Ovary (tissue), 7 donors: ENCODE measurements around a stretch of chr16.

DNA sequence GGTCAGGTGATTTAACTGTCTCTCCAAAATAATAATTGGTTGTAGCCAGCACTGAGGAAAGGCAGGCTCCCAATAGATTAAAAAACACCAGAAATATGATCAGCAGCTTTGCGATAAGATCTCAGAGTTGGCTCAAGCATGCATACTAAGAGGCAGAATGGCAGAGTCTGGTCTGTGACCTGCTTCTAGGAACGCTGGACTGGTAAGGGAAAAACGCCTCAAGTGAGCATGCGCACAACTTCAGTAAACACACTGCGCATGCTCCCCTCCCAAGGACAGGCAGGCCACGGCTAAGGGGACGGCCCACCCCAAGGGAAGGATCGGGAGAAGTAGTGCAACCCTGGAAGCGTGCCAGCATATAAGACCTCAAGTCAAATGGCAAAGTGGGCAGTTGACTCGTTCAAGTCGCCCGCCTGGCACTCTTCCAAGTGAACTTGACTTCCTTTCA lies 22.3 kb upstream of the PRM1 start:
- PRO-cap, 7 experiments = no peak in any of the 7 experiments
- RAMPAGE, long total RNA, 2 experiments = no peak in any of the 2 experiments

DNA sequence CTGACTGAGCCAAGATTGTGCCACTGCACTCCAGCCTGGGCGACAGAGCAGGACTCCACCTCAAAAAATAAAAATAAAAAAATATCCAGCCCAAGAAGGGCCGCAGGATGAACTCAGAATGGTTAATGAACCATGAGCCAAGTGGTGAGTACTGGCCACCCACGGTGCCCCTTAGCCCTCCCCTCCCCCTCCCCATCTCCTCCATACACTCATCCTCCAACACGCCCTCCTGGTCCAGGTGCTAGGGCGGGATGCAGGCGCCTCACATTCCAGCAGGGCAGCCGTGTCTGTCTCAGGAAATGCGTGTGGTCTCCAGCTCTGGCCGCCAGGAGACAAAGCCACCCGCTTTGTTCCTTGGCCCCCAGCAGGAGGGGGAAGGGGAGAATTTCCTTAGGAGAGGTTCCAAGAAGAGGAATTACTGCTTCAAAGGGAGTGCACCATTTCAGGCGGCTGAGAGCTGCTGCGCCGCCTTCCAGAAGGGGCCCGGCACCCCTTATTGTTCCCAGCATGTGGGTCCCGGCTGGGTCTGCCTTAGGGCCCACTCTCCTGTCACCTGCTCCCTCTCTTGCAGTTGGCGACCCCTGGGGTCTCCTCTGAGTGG lies 29.8 kb upstream of the RMI2 start:
- PRO-cap, 7 experiments = no peak in any of the 7 experiments
- RAMPAGE, long total RNA, 2 experiments = no peak in any of the 2 experiments

- PRO-cap, 7 experiments = no peak in any of the 7 experiments
- RAMPAGE, long total RNA, 2 experiments = no peak in any of the 2 experiments
Observed at GRCh38 chr16:11357563-11358144, 12.4 kb downstream of the RMI2 start.

GRCh38 chr16:11540868-11541231 lies 13.8 kb upstream of the ENSG00000188897 start:
- PRO-cap, 7 experiments = no peak in any of the 7 experiments
- RAMPAGE, long total RNA, 2 experiments = no peak in any of the 2 experiments

DNA sequence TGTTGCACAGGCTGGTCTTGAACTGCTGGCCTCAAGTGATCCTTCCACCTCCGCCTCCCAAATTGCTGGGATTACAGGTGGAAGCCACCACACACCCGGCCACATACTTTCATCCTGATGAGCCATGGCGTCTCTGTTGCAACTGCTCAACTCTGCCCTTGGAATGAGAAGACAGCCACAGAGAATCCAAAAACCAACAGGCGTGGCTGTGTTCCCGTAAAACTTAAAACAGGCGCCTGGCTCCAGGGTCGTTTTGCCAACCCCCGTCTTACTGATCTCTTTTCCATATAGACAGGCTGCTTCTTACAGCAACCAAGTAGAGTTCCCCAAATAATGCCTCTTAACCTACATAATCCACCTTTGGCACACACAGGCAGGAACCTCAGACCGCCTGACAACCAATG lies 23.7 kb upstream of the ENSG00000188897 start:
- PRO-cap, 7 experiments = no peak in any of the 7 experiments
- RAMPAGE, long total RNA, 2 experiments = no peak in any of the 2 experiments

GRCh38 chr16:11604577-11605449 lies 18.1 kb upstream of the LITAF start:
- PRO-cap, 7 experiments = peak in 6 of 7 experiments; most common plus-strand start chr16:11604908 (in 4); most common minus-strand start chr16:11604870 (in 4)
- RAMPAGE, long total RNA, 2 experiments = no peak in any of the 2 experiments

DNA sequence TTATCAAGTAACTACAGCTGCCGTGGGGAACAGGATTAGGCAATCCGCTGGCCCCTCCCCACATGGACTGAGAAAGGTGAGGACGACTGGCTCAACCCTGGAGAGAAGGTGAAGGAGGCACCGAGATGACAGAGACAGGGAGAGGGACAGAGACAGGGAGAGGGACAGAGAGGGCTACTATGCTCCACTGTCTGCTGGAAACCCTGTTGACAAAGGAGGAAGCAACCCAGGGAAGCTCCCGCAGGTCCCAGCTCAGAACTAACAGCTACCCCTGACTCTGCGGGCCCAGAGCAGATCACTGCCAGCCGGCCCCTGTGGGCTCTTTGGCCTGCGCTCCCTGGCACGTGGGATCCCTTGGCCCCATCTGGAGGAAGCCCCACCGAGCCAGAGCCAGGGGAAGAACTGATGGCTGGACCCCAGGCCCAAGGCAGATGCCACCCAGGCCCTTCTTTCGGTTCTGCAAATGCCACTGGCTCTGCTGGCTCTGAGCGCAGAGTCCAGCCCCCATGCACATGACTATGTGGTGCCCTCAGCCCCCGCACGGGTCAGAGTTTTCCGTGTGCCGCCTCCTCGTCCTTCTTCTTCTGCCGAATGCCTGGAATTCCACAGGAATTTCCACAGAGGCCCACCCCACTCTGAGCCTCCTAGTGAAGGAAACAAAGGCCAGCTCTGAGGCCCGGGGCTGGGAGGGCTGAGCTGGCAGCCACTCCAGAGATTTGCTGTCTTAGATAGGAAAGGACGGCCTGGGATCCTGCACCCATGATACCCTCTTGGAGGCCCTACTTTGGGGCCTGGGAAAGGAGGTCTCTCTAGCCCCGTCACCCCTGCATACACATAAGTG lies 35.8 kb upstream of the SNN start:
- PRO-cap, 7 experiments = peak in 7 of 7 experiments; most common plus-strand start position 548 of the sequence (in 3); most common minus-strand start position 459 of the sequence (in 7)
- RAMPAGE, long total RNA, 2 experiments = no peak in any of the 2 experiments

DNA sequence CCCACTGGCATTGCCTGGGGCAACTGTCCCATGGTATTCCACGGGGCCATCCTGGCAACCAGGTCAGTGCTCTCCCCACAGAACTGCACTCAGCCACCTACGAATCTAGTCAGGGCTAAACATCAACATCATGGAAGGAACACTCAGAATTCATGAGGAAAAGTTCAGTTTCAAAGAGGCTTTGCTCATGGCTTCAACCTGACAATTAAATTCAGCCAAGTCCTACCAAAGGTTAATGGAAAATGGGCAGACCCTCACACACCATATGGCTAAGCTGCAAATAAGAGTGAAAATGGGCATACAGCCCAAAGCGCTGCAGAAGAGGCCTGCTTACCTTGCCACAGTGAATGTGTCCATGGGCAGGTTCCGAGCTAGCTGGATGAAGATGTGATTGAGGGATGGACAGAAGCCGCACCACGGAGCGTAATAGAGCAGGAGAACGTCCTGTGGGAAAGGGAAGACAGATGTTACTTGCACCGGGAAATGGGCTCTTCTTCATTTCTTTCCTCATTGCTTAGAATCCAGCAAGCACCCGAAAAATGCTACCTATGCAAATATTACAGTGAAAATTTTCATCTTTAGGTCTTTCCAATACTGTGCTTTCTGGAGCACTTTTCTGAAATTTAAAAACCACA lies 19.4 kb downstream of the SNN start:
- PRO-cap, 7 experiments = no peak in any of the 7 experiments
- RAMPAGE, long total RNA, 2 experiments = start-site peak on the minus strand in 1 of 2 experiments, centred at position 519 of the sequence, 5 reads per replicate

GRCh38 chr16:11688993-11689627 lies 20.9 kb downstream of the SNN start:
- PRO-cap, 7 experiments = no peak in any of the 7 experiments
- RAMPAGE, long total RNA, 2 experiments = no peak in any of the 2 experiments

- PRO-cap, 7 experiments = no peak in any of the 7 experiments
- RAMPAGE, long total RNA, 2 experiments = no peak in any of the 2 experiments
Observed at GRCh38 chr16:11719498-11720315, 22.9 kb downstream of the TXNDC11 start.

GRCh38 chr16:11768192-11768638 lies 25.6 kb upstream of the TXNDC11 start:
- PRO-cap, 7 experiments = no peak in any of the 7 experiments
- RAMPAGE, long total RNA, 2 experiments = no peak in any of the 2 experiments

DNA sequence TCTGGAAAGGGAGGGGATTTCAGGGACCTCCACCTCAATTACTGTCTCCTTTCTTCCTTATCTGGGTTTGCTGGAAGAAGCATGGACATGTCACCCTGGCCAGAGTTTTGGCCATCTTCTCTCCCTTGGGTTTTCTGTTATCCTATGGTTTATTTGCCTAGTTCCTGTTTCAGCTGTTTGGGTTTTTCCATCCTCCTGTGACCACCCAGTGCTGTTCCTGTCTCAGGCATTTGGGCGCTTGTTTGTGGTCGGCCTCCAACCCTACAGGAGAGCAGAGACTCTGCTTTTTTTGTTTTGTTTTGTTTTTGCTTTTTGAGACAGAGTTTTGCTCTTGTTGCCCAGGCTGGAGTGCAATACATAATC lies 3.2 kb upstream of the ZC3H7A start:
- PRO-cap, 7 experiments = no peak in any of the 7 experiments
- RAMPAGE, long total RNA, 2 experiments = no peak in any of the 2 experiments

GRCh38 chr16:11869168-11870383 lies 18.2 kb upstream of the RSL1D1 start:
- PRO-cap, 7 experiments = no peak in any of the 7 experiments
- RAMPAGE, long total RNA, 2 experiments = no peak in any of the 2 experiments

DNA sequence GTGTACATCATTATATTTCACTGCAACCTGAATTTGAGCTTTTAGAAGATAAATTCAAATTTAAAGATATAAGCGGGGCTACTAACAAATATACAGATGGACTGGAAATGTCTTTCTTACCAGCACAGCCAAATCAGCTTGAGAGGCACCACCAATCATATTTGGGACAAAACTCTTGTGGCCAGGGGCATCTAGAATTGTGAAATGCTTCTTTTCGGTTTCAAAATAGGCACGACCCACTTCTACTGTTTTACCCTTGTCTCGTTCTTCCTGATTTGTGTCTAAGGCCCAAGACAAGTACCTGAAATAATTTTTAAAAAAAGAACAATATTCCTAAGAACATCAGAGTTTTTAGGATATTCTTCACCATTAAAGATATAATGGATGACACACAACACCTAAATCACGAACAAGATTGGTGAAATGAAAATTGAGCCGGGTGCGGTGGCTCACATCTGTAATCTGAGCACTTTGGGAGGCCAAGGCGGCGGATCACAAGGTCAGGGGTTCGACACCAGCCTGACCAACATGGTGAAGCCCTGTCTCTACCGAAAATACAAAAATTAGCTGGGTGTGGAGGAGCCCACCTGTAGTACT lies 28.2 kb downstream of the GSPT1 start:
- PRO-cap, 7 experiments = no peak in any of the 7 experiments
- RAMPAGE, long total RNA, 2 experiments = no peak in any of the 2 experiments

DNA sequence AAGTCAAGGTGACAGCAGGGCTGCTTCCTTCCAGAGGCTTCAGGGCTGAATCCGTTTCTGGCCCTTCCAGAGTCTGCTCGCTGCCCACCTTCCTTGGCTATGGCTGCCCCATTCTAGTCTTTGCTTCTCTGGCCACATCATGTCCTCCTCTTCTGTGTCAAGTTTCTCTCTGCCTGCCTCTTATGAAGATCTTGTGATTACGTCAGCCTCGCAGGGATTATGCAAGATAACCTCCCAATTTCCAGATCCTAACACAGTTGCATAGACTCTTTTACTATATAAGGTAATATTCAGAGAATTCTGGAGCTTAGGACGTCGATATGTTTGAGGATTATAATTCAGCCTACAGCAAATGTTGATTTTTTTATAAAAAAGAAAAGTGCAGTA lies 65.0 kb downstream of the SNX29 start:
- PRO-cap, 7 experiments = no peak in any of the 7 experiments
- RAMPAGE, long total RNA, 2 experiments = no peak in any of the 2 experiments

DNA sequence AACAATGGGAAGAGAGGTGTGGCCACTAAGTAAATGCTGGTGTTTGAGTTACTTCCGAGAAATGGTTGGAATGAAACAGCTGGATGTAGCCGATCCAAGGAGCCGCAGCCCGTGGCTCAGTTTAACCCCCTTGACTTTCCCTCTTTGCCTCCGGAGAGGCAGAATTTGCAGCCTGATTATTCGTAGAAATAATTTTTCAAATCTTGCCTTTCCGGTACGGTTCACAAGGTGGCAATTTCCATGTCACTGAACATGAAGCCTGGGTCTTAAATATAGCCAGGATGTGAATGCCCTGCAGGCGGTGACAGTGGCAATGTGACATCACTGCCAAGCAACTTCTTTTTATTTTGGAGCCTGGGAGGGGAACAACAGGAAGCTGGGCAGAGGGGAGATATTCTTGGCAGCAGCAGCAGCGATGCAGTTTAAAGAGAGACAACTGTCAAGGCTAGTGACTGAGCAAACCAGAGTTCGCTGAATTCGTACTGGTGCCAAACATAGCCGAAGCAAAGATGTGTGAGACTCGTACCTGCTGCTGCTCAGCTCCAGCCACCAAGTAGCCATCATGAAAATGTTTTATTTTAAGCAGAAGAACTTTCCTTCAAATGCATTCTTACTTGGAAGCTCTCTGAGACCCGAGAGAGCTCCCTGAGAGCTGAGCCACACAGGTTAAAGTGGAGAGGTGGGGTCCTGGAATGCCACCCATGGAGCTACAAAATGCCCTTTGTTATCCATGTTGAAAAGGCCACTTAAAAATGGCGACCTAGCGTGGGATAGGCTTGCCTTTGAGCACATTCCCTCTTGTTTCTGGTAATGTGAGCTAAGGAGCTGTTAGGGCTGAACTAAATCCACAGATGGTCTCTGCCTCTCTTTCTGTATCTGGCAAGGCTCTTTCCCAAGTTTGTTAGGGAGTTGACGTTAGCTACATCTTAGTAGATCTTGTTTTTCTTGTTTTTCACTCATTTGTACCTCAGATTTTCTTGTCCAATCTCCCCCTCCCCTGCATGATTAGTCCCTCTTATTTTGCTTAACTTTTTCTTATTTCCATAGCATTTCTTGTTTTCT lies 171.3 kb downstream of the SNX29 start:
- PRO-cap, 7 experiments = no peak in any of the 7 experiments
- RAMPAGE, long total RNA, 2 experiments = no peak in any of the 2 experiments

- PRO-cap, 7 experiments = no peak in any of the 7 experiments
- RAMPAGE, long total RNA, 2 experiments = no peak in any of the 2 experiments
Observed at GRCh38 chr16:12167058-12167602, 190.6 kb downstream of the SNX29 start.

DNA sequence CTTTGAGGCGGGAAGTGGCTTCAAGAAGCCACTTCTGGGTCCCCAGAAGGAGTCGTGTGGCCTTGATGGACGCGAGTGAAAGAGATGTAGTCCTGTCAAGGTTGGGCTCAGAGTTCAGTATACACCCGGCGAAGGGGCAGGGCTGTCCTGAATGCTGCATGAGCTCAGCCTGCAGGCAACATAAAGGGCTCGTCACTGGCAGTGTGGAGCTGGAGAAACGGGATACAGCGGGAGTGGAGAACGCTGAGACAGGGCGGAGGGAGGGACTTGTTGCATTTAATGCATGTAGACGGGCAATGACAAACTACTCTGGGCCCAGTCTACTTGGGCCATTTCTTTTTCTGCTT lies 313.2 kb downstream of the SNX29 start:
- PRO-cap, 7 experiments = no peak in any of the 7 experiments
- RAMPAGE, long total RNA, 2 experiments = no peak in any of the 2 experiments

- PRO-cap, 7 experiments = no peak in any of the 7 experiments
- RAMPAGE, long total RNA, 2 experiments = no peak in any of the 2 experiments
Observed at GRCh38 chr16:12421160-12422006, 382.3 kb downstream of the CPPED1 start.

- PRO-cap, 7 experiments = no peak in any of the 7 experiments
- RAMPAGE, long total RNA, 2 experiments = no peak in any of the 2 experiments
Observed at GRCh38 chr16:12502708-12502991, 301.0 kb downstream of the CPPED1 start.